Trachea (tissue), 1 donor: ENCODE measurements around the genes ARMC2, ZBTB24 and AK9.

GRCh38 chr6:108585912-108586292 lies 25.2 kb downstream of the FOXO3 start:
- PRO-cap: no peak

DNA sequence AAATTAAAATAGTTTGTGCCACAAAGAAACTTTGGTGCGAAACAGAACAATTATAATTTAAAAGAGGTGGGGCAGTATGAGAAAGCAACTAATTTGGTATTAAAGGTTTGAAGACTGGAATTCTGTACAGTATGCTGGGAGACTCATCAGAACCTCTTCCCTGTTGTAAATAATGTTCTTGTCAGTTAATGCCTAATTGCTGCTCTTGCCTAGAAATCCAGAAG lies 45.2 kb downstream of the FOXO3 start:
- PRO-cap: no peak

- PRO-cap: no peak
Observed at GRCh38 chr6:108653685-108654488, 93.2 kb downstream of the FOXO3 start.

- PRO-cap: no peak
Observed at GRCh38 chr6:108685957-108686425, 125.3 kb downstream of the FOXO3 start.

DNA sequence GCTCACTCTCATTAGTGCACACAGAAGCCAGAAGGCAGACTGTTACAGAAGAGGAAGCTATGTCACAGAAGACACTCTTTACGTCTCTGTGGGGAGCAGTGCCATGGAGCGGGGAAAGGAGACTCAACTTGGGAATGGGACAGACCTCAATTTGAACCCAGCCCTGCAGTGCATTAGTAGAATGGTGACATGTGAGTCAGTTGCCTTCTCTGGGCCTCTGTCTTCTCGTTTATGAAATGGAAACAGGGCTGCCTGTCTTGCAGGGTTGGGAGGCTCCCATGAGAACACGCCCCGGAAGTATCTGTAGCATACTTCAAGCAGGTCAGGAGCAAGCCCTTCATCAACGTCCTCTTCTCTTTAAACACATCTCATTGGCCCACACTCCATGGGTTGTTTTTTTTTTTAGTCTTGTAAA lies 129.1 kb downstream of the FOXO3 start:
- PRO-cap: unidirectional peak, minus-strand start at position 231 of the sequence

DNA sequence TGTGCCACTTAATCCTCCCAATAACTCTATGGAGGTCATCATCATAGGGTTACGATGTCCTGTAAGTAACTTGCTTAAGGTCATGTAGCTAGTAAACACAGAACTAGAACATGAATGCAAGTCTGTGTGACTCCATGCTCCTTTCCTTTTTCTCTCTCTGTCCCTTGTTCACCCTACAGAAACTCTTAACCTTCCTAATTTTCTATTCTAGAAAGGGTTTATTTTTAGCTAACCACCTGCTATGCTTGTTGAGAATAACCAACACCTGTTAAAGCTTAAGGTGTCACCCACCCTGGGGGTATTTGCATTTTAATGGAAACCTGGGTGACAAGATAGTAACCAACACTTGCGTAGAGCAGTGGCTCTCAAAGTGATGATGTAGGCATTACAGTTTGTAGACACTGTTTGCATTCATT lies 114.6 kb upstream of the ARMC2 start:
- PRO-cap: no peak

- PRO-cap: no peak
Observed at GRCh38 chr6:108841044-108841513, 7.1 kb upstream of the ARMC2 start.

DNA sequence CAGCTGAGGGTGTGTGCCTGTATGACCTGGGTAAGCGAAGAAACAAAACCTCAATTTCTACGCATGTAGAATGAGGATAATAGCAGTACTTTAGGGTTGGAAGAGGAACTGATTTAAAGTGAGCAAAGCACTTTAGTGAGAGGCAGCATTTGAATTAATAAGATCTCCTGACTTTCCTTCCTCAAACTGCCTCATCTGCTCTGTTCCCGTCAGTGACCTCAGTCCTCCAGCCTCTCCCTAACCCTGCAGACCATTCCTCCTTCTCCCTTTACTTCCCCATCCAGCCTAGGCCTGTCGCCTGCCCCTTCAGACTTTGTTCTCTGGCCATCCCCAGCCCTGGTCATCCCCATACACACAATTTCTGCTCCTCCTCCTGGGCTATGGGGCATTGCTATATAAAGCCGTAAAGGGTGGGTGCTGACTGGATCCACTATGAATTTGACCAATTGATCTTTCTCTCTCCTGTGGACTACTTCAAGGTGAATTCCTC lies 6.7 kb upstream of the ARMC2 start:
- PRO-cap: no peak

DNA sequence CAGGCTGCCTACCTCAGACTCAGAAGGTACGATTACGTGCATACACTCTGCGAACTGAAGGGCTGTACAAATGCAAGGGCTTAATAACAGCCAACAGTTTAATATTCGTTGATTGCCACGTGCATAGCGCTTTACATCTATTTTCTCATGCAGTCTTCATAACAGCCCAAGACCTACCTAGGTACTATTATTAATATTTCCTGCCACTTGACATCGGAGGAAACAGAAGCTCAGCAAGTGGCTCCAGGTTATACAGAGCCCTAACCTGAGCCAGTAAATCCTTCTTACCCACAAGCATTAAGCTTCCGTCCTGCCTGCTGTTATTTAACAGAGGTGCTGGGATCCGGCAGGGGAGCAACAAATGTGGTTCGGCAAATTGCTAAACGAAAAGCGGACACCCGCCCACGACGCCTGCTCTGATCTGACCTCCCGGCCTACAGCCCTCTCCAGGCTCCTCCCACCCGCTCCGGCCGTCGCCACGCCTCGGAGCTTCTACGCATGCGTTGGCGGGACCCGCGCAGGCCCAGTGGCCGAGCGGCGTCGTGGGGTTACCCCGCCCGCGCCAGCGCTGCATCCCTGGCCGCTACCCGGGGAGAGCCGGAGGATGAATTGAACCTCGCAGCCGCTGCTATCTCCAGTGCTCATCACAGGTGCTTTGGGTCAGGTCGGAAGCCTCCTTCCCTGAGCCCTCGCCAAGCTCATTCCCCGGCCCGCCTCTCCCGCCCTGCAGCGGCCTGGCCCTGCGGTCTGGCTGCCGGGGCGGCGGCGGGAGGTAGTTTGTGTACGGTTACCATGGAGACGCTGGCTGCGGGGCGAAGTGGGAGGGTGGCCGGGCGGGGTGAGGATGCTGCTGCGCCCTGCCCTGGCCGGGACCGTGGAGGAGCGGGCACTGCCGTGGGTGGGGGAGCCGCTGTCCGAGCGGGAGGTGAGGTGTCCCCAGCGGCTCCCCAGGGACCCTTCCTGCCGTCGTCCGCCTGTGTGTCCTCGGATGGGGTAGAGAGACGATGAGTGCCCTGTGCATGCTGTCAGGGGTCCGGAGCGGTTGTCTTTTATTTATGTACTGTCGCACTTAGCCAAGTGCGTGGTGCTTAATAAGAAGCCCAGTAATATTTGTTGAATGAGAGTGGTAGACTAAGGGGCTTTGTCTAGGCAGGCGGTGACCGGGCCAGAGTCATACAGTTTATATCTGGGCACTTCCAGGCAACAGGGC lies at the start of gene ARMC2:
Gene ARMC2, plus strand, starts transcription at position 526 of the 1,210 bp plus-strand sequence.
- PRO-cap: bidirectional peak, plus-strand start at position 526 of the sequence, minus-strand start at position 418 of the sequence; unidirectional peak, plus-strand start at position 889 of the sequence

DNA sequence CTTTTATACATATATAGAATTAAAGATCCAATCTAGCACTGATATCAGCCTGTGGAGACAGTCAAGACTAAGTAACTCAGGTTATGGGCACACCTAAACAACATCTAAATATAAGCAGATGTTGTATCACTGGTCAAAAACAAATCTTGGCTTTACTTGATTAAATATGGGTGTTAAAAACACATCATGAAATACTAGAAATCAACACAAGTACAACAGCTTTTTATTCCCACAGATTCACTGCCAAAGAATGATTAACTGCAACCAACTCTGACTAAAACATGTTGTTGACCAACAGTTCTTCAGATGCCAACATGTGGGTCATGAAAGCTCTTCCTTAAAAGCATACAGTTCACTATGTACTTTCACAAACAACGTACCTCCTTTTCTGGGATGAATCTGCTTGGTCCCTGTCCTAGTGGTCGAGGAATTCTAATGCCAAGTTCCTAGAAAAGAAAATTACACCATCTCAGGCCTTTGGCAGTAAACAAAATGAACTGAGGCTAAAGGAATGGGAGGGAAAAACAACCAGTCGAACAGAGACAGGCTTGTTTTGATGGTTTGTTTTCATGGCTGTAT lies 92.7 kb downstream of the SESN1 start:
- PRO-cap: no peak

DNA sequence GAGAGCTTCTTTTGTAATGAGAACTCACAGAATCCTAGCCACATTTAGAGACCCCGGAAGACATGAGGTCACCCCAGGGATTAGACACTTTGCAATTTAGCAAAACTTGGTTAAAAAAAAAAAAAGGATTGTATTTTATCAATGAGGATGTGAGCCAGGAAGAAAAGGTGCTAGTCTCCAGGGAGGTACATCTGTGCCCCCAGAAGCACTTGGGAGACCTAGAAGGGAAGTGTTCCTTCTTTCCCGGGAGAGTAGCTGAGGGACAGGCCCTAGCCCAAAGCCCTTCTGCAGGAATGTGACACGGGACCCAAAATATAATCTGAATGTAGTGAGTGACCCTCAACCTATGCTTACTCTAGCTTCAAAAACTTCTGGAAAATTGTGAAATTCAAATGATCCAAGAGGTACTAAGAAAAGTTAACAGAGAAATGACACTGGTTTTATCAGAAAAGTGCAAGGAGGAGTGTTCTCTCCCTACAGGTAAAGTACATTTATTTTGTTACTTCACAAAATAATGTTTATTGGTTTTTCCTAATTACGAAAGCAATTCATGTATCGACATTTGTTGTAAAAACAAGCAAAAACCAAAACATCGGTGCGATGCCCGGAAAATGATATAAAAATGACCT lies 65.7 kb downstream of the CD164 start:
- PRO-cap: no peak

GRCh38 chr6:109318069-109318986 lies 63.9 kb downstream of the CD164 start:
- PRO-cap: no peak

DNA sequence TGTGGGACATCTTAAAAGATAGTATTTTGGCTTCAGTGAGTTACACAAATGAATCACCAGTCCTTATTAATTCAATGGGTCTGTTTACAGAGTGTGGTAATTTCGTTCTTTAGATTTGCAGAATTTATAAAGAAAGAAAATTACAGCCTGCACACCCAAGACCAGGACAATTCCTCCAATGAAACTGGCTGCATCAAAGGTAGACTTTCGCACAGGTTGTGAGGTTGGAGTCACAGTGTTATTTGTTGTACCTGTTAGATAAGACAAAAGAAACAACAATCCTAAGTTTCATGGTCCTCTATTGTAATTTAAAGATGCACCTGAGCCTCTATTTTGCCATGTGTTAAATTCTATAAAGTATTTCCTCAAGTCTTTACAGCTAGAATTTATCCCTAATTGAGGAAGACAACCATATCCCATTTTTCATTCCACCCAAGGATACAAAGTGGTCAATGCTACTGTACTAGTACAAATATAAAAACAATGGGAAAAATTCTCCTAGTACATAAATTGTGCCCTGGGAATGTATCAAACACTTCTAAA lies 13.4 kb downstream of the CD164 start:
- PRO-cap: no peak

GRCh38 chr6:109389673-109390249 lies 7.5 kb upstream of the CD164 start:
- PRO-cap: no peak

GRCh38 chr6:109483053-109483870 lies at the start of gene ZBTB24:
Gene ZBTB24, minus strand, starts transcription at chr6:109483219.
- PRO-cap: bidirectional peak, plus-strand start at chr6:109483449, minus-strand start at chr6:109483162; unidirectional peak, plus-strand start at chr6:109483641

DNA sequence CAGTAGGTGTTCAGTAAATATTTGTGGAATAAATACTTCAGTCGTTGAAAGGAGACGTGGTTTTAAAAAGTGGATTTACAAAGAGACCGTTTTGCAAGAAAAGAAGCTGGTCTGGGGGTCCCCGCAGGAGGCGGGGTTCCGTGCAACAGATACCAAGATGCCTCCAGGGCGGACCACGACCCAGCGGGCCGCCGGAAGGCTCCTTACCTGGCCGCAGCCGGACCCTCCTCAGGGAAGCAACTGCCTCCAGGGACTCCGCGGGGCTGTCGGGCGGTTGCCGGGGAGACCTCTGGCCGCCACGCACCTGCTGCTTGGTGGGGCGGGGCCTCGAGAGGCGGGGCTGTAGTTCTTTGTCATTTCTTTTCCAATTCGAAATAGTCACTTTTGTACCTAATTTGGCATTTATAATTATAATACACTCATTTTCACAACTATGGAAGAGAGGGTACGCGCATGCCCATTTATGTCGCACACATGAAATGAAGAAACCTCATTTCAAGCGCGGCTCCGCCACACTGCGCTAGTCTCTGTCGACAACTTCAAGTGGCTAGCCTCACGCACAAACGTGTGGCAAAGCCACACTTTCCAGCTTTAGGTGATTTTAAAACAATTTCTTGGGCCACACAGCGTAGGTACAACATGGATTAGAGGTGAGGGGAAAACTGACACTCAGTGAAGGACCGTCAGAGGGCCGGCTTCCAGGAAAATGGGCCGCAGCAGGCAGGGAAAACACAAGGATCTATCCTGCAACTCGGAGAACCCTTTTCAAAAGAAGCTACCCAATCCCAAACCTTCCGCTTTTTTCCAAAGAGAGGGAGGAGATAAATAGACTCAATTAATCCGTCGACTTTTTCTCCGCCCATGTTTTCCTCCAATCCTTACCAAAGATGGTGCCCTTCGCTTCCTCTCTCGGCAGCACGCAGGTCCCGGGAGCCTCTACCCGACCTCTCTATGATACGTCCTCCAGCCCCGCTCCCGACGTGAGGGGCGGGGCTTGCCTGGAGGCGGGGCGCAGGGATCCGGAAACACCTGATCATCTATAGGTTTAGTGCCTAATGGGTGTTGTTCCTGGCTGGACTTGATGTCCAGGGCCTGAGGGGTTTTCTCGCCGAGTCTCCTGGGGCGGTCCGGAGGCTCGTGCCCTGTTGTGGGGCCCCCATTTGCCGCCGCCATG lies at the start of gene AK9:
Gene AK9, minus strand, starts transcription at position 938 of the 1,174 bp plus-strand sequence.
- PRO-cap: unidirectional peak, minus-strand start at position 265 of the sequence; bidirectional peak, plus-strand start at position 1,048 of the sequence, minus-strand start at position 938 of the sequence

DNA sequence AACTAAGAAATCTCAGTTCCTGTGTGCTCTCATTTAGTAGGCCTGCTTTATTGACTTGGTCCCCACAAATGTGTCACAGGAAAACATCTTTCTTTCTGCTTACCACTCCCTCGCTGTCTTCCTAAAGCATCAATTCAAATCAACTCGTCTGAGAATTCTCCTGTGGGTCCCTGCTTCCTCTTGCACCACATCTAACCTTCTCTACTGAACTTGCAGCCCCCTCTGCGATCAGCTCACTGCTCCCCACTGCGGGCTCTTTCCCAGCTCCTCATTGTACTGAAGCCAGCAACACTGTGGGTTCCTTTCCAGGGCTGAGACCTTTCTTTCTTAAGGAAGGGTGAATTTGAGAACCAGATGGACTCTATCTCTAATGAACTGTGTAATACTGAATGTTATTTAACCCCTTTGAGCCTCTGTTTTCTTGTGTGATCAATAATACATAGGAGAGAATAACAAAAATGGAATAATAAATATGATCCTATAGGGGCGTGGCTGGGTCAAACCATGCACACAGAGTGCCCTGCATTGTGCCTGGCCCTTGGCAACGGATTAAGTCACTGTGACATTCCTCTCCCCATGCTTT lies 10.2 kb upstream of the GPR6 start:
- PRO-cap: no peak

DNA sequence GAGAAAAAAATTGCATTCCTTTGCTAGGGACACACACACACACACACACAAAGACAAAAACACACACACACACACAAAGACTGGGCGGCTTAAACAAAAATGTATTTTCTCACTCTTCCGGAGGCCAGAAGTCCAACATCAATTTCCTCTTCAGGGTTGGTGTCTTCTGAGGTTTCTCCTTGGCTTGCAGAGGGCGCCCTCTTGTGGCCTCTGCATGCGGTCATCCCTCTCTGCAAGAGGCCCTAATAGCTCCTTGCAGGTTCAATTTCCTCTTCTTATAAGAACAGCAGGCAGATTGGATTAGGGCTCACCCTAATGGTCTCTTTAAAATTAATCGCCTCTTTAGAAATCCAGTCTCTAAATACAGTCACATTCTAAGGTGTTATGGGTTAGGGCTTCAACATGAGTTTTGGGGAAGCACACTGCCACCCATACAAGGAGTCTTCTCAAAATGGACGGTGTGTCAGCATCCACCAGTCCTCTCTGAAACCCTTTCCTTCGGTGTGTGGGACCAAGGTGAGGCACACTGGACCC lies 61.4 kb downstream of the GPR6 start:
- PRO-cap: no peak

DNA sequence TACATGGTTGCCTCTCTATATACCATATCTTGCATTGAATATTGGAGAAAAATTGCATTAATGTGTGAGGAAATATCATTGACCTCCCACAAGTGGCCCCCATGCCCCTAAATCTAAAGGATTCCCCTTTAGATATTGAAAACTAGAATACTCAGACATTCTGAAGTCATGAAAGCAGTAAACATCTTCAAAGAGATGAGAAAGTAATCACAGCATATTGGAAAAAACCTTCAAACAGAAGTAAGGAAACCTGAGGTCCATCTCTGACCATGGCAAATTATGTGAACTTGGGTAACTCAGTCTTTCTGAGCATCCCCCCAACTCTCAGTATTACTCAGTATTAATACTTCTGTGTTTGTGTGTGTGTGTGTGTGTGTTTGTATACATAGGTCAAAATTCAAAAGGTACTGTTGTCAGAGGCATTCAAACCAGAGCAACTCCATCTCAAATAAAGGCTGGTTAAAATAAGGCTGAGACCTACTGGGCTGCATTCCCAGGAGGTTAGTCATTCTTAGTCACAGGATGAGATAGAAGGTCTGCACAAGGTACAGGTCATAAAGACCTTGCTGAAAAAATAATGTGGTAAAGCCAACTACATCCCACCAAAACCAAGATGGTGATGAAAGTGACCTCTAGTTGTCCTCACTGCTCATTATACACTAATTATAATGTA lies 33.1 kb upstream of the SLC22A16 start:
- PRO-cap: no peak

GRCh38 chr6:110543184-110543742 lies 66.8 kb upstream of the SLC22A16 start:
- PRO-cap: no peak